Monocyte (primary cell): ENCODE measurements around the gene CHADL.

- PRO-cap, 2 experiments: no peak in any of the 2 experiments
Observed at GRCh38 chr22:39960042-39960235, 258 bp upstream of the TMA7B start.

GRCh38 chr22:39999187-39999847 lies 4.6 kb downstream of the FAM83F start:
- PRO-cap, 2 experiments: no peak in any of the 2 experiments

GRCh38 chr22:40017574-40017947 lies 22.8 kb downstream of the FAM83F start:
- PRO-cap, 2 experiments: no peak in any of the 2 experiments

- PRO-cap, 2 experiments: no peak in any of the 2 experiments
Observed at GRCh38 chr22:40022798-40023466, 28.2 kb downstream of the FAM83F start.

DNA sequence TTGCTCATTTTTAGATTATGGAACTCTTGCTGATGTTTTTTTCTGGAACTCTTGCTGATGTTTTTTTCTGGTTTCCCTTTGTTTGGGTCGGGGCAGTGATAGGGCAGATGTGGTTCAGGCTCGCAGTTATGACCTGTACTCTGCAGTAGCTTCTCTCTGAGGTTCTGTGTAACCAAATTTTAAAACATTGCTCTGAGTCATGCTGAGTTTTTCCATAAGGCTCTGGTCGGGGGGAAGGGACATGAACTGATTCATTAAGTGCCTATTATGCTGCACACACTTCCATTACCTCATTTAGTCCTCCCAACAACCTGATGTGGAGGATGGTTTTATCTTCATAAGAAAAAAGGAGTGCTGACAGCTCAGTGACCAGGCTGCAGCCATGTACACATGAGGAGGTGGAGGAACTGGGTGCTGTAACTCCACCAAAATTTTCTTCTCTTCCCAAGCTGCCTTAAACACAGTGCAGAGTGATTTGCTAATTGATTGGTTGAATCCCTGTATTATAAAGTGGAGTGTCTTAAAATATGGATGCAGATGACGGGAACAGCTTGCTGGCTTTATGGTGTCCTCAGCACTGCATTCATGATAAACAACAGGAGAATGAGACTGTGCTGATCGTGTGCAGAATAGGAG lies 19.0 kb downstream of the TNRC6B start:
- PRO-cap, 2 experiments: no peak in any of the 2 experiments

DNA sequence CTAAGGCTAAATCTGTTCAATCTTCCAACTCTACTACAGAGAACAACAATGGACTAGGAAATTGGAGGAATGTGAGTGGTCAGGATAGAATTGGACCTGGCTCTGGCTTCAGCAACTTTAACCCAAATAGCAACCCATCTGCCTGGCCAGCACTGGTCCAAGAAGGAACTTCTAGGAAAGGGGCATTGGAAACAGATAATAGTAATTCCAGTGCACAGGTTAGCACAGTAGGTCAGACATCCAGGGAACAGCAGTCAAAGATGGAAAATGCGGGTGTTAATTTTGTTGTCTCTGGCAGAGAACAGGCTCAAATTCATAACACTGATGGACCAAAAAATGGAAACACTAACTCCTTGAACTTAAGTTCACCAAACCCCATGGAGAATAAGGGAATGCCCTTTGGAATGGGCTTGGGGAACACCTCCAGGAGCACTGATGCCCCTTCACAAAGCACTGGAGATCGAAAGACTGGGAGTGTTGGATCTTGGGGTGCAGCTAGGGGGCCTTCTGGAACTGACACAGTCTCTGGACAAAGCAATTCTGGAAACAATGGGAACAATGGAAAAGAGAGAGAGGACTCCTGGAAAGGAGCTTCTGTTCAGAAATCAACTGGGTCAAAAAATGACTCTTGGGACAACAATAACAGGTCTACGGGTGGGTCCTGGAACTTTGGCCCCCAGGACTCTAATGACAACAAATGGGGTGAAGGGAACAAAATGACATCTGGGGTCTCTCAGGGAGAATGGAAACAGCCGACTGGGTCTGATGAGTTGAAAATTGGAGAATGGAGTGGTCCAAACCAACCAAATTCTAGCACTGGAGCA lies 81.1 kb upstream of the ADSL start:
- PRO-cap, 2 experiments: no peak in any of the 2 experiments

DNA sequence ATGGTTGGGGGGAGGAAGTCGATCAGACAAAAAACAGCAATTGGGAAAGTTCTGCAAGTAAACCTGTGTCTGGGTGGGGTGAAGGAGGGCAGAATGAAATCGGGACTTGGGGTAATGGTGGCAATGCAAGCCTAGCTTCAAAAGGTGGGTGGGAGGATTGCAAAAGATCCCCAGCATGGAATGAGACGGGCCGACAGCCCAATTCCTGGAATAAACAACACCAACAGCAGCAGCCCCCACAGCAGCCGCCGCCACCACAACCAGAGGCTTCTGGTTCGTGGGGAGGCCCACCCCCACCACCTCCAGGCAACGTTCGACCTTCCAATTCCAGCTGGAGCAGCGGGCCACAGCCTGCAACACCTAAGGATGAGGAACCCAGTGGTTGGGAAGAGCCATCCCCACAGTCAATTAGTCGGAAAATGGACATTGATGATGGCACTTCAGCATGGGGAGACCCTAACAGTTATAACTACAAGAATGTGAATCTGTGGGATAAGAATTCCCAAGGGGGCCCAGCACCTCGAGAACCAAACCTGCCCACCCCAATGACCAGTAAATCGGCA lies 79.7 kb upstream of the ADSL start:
- PRO-cap, 2 experiments: no peak in any of the 2 experiments

- PRO-cap, 2 experiments: no peak in any of the 2 experiments
Observed at GRCh38 chr22:40289215-40289652, 57.1 kb upstream of the ADSL start.

DNA sequence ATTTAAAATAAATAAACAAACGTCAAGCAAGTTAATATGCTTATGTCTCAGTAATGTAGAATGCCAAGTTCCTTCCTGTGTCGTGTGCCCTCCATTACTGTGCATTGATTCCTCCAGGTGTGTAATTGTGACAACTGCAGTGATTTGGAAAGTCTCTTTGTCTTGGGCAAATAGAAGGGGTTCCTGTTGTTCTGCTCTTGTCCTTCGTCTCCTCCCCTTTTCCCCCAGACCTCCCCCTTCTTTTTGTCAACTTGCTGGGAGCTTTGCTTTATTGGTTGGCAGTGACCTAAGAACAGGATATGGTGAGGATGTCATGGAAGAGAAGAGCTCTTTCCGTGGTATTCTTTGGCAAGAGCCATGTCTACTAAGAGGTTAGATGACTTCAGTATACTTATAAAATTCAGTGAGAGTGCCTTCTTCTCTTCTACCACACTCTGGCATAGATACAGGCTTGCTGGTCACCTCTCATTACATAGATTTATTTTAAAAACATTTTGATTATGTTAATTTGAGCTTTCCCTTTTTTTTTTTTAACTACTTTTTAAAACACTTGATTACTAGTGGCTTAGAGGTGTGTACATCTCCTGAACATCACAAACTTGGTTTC lies 18.9 kb upstream of the ADSL start:
- PRO-cap, 2 experiments: no peak in any of the 2 experiments

DNA sequence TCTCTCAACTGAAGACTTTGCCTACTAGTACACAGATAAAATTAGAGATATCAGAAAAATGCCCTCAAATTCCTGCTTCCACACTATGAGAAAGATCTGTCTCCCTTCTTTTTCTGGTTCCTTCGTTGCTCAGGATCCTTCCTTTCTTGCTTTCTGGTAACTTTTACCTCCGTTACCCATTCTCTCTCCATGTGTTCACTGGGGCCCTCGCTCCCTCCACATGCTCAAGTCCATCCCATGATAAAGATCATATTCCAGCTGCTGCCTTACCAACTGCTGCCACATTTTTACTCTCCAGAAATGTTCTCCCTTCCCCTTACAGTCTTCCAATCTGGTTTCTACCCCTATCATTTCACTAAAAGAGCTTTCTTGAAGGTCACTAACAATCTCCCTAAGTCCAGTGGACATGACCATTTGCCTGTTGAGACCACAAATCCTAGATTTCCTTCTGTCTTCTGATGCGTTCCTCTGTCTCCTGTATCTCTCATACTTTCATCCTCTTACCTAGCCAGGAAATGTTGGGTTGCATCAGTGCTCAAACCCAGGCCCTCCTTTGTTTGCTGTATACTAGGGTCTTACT lies 7.6 kb upstream of the ADSL start:
- PRO-cap, 2 experiments: no peak in any of the 2 experiments

- PRO-cap, 2 experiments: no peak in any of the 2 experiments
Observed at GRCh38 chr22:40448883-40449155, 78.4 kb downstream of the SGSM3 start.

DNA sequence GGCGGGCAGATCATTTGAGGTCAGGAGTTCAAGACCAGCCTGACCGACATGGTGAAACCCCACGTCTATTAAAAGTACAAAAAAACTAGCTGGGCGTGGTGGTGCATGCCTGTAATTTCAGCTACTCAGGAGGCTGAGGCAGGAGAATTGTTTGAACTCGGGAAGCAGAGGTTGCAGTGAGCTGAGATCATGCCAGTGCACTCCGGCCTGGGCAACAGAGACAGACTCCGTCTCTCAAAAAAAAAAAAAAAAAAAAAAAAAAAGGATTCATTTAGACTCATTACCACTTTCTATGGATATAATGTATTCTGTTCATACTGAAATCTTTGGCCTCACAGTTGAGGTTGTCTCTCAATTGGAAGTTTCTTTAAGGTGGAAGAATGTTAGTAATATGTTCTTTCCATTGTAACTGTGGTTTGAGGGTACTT lies 128.2 kb downstream of the MRTFA start:
- PRO-cap, 2 experiments: no peak in any of the 2 experiments

DNA sequence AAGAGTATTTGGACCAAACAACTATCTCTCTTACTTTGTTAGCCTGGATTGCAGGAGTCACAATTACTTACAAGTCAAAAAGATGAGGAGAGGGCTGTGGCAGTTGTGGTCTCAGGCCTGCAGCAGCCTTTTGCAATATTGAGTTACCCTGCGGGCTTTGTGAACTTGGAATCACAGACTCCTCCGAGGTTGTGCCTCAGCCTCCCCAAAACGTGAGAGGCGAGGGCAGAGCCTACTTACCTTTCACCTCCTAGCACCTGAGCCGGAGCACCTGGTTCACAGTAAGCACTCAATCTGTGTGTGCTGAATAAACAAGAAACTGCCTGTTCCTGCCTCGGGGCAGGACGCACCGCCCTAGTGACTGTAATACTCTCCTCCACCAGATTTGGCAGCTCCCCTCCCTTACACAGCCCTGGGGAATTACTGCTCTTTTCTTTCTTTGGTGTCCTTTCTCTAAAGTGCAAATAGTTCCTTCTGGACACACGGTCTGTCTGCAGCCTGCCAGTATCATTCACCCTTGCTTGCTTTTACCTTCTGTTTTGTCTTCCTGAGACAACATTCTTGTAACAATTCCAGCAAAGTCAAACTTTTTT lies 53.4 kb downstream of the MCHR1 start:
- PRO-cap, 2 experiments: no peak in any of the 2 experiments

DNA sequence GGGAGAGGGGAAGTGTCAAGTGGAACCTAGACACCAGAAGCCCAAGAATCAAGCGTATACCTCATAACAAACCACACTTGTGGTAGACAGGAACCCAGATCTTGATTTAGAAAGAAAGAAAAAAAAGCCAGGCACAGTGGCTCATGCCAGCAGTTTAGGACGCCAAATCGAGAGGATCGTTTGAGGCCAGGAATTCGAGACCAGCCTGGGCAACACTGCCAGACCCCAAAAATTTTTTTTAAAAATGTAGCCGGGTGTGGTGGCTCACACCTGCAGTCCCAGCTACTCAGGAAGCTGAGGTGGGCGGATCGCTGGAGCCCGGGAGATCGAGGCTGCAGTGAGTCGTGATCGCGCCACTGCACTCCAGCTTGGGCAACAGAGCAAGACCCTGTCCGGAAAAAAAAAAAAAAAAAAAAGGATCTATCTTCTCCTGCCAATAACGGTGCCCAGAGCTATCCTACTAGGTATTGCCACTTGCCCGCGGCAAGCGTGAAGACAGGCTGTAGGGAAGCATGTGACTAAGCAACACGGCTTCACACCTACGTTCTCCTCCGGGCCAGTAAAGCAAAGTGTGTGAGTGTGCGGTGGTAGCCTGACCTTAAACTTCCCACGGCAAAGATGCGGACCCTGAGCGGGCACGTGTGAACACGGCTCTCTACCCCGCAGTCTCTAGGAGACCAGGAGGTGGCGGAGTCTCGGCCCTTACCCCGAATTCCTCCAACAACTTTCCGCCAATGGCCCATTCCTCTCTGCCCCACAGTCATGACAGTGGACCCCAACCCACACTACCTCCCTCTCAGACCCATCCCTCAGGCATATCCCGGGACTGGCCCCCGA lies 617 bp downstream of the SLC25A17 start:
- PRO-cap, 2 experiments: no peak in any of the 2 experiments

DNA sequence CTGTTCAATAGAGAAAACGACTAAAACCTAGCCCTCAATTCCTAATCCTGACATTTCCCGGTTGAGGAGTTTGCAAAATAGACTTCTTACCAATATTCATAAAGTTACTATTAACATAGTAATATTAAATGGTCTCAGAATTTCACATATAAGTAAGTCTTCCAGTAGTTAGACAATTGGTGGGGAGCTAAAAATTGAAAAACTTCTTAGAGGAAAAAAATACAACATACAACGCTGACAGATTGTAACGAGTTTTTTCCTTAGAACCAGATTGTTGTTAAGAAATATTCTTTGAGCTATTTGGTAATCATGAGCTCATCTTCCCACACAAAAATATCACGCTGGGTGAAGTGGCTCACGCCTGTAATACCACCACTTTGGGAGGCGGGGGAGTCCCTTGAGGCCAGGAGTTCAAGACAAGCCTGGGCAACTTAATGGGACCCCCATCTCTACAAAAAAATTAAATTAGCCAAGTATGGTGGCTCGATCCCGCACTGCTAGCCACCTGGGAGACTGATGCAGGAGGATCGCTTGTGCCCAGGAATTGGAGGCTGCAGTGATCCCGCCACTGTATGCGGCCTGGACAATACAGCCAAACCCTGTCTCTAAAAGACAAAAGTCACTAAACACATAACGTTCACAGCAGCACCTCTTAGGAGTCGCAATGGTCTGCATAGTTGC lies 1.5 kb downstream of the ST13 start:
- PRO-cap, 2 experiments: no peak in any of the 2 experiments

DNA sequence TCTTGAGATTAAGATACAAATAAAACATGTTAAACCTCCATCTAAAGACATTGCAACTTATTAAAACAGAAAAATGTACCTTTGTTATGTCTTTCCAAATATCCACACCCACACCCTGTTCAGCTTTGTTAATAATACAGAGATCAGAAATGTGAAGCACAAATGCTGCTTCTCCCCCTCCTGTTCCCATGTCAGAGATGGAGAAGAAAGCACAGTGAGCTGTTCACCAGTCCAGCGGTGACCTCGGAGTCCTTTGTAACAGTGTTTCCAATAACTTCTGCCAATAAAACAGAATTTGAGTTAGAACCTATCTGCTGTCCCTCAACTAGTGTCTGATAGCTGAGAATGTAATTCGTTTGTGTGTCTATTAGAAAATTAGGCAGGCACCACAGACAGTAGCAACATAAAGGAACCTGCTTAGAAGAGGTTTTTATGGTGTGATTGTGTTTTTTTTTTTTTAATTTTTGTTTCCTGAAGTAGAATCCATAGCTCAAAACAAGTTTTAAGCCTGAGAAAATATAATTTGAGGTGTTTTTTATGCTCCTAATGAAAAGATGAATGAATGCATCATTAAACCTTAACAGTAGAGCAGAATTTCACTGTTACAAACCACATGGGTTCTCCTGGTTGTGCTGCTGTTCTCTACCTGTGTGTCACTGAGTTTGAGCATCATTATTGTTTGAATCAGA lies 19.1 kb upstream of the RBX1 start:
- PRO-cap, 2 experiments: no peak in any of the 2 experiments

GRCh38 chr22:40972966-40973599 lies 21.9 kb downstream of the RBX1 start:
- PRO-cap, 2 experiments: no peak in any of the 2 experiments

DNA sequence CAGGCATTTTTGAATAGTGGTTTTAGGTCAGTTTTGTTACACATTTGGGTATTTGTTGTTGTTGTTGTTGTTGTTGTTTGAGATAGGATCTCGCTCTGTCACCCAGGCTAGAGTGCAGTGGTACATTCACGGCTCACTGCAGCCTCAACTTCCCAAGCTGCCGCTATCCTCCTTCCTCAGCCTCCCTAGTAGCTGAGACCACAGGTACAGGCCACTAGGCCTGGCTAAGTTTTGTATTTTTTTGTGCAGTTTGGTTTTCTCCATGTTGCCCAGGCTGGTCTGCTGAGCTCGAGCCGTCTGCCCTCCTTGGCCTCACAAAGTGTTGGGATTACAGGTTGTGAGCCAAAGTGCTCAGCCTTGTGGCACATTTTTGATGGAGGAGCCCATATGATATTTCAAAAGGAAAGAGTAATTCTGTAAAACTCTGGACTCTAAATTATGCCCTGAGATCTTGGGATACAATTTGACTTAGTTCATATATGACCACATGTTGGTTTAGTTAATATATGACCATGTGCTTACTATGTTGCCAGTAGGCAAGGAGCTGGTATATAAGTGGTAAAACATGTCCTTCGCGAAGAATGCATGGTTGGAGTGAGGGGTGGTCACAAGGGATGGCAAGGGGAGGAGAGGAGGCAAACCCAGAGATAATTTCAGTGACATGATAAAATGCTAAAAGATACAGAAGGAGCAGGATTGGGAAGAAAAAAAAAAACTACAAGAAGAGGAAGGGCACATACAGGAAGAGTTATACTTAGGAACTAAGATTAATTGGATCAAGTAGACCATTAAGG lies 21.9 kb downstream of the EP300 start:
- PRO-cap, 2 experiments: peak in 1 of 2 experiments; most common plus-strand start position 617 of the sequence (in 1)

DNA sequence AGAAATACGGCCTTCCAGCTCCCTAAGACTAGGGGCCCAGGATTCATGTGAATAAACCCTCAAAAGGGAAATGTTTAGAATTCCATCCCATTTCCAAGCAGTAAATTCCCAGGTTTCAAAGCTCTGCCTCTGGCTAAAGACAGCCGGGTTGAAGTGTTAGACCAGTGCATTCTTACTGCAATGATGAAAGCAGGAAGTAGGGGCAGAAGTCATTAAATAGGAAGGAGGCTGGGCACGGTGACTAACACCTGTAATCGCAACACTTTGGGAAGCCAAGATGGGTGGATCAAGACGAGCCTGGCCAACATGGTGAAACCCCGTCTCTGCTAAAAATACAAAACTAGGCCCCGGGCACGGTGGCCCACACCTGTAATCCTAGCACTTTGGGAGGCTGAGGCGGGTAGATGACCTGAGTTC lies 23.3 kb upstream of the L3MBTL2 start:
- PRO-cap, 2 experiments: no peak in any of the 2 experiments

DNA sequence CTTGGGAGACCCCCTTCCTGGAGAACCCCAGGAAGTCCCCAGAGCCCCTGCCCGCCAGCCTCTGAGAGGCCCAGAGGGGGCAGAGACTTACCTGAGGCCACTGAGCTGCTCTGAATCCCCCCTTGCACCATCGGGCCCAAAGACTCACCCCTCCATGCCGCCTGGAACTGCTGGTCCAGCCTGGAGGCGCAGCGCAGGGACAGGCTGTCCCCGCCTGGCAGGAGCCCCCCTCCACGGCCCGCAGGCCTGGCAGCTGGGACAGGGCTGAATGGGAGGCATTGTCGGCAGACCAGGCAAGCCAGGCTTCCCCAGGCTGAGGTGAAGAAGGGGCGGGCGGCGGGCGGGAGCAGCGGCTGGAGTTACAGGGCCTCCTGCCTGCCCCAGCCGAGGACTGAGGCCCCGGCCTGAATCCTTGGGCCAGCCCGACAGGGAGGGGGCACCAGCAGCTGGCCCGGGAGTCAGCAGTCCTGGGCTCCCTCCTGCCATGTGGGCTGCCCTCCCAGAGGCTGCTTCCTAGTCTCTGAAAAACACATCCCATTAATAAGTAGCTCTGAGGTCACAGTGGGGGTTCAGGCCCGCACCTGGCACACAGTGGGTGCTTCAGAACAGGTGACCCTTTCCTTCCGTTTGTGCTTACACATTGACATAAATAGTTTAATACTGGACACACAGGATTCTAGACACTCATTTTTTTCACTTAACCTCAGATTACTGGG lies at the start of gene CHADL:
TSS of gene CHADL (minus strand) at position 206 of the 716 bp plus-strand sequence.
- PRO-cap, 2 experiments: no peak in any of the 2 experiments